ENCODE measurements around a stretch of chr17.

- PRO-cap: unidirectional peak, minus-strand start at chr17:77735742
Measured at GRCh38 chr17:77735631-77736472, 222.7 kb upstream of the TNRC6C start.

DNA sequence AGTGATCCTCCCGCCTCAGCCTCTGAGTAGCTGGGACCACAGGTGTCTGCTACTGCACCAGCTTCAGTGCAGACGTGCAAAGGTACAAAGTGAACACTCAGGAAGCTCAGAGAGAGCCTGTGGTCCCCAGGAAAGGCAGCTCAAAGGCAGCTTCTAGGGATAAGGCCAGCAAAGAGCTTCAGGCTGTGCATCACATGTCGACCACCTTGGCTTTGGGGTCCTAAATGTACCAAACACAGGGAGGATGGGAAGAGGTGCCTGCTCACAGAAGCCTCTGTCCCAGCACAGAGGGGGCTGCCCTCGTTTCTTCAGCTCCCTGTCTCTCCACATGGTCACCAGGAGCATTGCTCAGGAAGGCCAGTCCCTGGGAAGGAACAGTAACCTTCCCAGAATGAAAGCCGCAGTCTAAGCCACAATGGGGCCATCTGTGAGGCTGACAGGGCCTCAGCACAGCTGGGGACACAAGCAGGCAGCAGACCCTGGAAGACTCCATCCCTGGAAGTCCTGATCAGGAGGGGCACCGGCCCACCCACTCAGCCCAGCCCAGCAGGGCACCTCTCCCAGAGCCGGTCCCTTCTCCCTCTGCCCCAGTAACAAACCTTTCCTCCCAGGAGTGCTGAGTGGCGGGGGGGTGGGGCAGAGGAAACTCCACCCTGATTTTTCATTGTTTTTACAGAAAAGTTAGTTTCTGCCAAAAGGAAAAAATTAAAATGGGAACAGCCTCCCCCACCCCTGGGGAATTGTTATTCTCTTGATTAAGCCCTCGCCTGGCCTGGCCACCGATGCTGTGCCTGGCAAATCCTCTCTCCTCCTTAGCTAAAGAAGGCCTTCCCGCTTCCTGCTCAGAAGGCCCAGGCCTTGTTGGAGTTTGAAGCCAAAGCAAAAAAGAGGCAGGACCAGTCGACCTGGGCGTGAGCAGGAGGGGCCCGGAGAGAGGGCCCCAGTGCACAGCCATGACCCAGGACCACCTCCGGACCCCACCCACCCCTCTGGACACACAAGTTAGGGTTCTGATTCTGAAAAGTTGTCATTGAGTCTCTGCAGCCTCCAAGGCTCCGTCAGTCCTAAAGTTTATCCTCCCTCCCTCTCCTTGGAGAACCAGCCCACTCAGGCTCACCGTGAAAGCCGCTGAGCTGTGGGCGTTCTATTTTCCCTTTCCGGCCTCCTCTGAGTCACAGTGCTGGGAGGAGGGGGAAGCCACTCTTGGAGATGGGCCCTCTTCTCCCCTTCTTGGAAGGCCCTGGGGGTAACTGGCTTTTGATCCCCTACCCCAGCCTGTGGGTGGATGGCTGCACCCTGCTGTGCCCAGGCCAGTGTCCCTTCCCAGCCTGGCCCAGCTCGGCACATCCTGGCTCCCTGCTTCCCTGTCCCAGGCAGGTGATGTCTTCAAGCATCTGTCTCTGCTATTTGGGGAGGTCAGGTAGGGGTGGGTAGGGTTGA lies 128.5 kb upstream of the TNRC6C start:
- PRO-cap: bidirectional peak, plus-strand start at position 845 of the sequence, minus-strand start at position 584 of the sequence; unidirectional peak, minus-strand start at position 1,092 of the sequence

DNA sequence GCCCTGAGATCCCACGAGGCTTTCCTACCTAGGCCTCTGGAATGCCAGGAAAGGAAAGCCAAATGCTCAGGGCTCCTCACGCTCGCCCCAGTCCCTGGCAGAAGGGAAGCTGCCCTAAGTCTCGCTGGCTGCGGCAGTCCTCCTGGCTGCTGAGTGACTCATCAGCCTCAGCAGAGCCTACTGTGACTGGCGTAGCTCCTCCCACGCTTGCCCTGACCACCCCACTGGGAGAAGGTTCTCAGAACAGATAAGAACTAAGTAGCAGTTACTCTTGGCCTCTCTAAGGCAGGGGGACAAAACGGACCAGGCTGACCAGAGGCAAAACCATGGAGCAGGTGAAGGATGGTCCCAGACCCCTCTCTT lies 124.0 kb upstream of the TNRC6C start:
- PRO-cap: unidirectional peak, minus-strand start at position 155 of the sequence

- PRO-cap: bidirectional peak, plus-strand start at chr17:77887842, minus-strand start at chr17:77887749; bidirectional peak, plus-strand start at chr17:77888118, minus-strand start at chr17:77888048
Measured at GRCh38 chr17:77887361-77888332, 70.9 kb upstream of the TNRC6C start.

GRCh38 chr17:77974427-77974923 lies 16.0 kb downstream of the TNRC6C start:
- PRO-cap: no peak

DNA sequence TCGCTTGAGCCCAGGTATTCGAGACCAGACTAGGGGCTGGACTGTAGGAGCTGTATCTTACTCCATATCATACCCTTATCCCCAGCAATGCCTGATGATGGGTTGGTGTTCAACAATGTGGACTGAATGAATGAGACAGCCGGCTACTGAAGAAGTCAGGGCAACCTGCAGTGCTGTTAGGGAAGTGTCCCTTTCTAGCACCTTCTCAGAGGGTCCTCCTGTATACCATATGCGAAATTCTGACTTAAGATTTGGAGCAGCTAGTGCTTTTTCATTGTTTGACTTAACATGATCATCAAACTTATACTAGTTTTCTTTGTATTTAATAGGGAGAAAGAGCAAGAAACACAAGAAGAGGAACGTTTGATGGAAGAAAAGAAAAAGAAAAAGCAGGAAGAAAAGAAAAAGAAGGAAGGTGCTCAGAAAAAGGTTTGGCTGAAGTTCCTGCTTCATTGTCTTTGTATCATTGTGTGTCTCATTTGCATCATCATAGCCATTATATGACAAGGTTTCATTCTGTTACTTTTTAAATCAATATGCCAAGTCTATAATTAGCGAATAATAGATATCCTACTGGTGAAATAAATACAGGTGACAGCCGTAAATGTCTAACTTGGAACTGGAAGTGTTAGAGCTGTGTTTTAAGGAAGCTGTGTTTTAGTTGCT lies 45.5 kb downstream of the TNRC6C start:
- PRO-cap: no peak

DNA sequence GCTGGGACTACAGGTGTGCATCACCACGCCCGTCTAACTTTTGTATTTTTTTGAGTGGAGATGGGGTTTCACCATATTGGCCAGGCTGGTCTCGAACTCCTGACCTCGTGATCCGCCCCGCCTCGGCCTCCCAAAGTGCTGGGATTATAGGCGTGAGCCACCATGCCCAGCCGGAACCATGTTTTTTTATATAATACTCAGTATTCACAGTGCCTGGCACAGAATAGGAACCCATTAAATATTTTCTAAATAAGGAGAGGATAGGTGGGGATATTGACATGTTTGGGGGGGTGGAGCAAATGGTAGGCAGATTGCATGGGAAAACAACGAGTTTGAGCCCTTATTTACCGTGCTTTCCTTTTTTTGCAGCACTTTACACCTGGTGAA lies 59.7 kb downstream of the TNRC6C start:
- PRO-cap: no peak

- PRO-cap: no peak
Measured at GRCh38 chr17:78049644-78050649, 78.6 kb downstream of the TMC6 start.

DNA sequence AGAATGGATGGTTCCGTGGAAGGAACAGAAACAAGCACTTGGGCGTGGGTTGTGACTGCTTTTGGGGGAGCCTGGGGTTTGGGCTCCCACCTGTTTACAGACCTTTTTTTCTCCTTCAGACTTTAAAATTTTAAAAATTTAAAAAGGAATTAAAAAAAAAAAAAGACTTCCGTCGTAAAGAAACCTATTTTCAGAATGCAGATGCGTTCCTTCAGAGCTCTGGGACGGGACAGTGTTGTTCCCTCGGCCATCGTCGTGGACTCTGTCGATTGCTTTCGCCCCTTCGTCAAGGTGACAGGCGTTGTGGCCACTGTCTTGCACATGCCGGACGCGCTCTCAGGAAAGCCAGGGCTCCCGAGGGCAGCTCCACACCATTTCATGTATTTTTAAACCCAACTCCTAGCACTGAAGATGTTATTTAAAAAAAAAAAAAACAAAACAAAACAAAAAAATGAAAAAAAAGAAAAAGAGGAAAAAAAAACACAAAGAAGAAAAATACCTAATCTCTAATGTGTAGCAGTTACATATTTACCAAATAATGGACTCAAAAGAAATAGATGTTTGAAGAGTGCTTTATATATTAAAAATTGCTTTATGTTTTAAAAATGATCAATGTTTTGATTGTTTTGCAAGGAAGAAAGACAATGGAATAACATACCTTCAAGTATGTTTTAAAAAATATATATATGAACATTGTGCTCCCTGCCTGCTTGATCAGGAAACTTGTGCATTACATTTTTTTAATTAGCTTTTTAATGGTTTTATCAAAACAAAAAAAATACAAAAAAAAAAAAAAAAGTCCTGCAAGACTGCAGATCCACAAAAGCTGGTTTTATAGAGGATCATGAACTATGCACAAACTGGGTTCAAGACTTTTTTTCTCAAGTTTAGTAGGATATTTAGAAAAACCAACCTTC lies 22.2 kb downstream of the TMC6 start:
- PRO-cap: no peak

DNA sequence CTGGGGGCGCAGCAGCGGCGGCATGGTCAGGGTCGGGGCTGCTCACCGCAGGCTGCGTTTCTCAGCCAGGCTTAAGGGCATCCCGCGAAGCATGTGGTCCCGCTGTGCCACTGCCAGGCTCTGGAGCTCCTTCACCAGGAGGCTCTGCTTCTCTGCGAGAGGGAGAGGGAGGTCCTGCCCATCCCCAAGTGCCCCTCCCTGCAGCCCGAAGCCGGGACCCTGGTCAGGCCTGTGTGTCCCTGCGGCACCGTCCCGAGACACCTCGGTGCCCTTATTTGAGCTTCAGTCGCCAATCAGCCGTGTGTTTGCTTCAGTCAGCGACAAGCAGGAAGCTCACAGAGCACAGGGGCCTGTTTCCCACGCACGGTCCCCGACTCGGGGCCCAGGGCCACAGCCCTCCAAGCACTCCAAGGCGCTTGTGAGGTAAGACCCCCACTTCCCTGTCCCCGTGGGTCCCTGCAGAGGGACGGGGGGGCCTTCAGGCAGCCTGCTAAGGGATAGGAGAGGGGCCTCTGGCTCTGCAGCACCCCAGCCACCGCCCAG lies 3.4 kb downstream of the TMC6 start:
- PRO-cap: no peak

DNA sequence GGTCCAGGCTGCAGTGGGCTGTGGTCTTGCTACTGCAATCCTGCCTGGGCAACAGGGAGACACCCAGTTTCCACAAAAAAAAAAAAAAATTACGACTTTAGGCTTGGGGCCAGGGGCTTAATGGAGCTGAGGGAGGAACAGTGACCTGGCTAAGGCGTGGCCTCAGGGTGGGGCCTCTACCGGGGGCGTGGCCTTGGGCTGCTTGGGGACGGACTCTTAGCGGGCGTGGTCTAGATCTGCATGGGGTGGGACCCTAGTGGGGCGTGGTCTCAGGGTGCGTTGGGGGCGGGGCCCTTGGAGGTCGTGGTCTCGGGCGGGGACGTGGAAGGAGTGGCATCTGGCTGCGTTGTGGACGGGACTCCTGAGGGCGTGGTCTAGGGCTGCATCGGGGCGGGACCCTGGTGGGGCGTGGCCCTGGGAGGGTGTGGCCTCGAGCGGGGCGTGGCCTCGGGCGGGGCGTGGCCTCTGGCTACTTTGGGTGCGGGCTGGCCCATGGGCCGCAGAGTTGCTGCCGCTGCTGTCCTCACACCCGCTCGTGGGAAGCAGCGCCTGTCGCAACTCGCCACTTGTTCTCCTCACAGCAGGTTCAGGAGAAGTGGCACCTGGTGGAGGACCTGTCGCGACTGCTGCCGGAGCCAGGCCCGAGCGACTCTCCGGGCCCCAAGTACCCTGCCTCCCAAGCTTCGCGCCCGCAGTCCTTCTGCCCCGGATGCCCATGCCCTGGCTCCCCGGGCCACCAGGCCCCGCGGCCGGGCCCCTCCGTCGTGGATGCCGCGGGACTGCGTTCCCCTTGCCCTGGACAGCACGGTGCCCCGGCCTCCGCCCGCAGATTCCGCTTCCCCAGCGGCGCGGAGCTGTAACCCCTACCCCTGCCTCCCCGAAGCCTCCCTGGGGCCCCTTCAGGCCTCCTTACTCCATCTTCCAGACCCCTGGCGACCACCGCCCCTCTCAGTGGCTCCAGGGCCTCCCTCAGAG lies 5.6 kb upstream of the C17orf99 start:
- PRO-cap: unidirectional peak, plus-strand start at position 502 of the sequence

- PRO-cap: no peak
Measured at GRCh38 chr17:78141757-78142887, 4.1 kb upstream of the C17orf99 start.

GRCh38 chr17:78147210-78148096 lies 1.3 kb downstream of the C17orf99 start:
- PRO-cap: no peak

- PRO-cap: no peak
Measured at GRCh38 chr17:78166472-78166793, 1.9 kb upstream of the SYNGR2 start.

- PRO-cap: no peak
Measured at GRCh38 chr17:78170706-78171189, 2.4 kb downstream of the SYNGR2 start.

DNA sequence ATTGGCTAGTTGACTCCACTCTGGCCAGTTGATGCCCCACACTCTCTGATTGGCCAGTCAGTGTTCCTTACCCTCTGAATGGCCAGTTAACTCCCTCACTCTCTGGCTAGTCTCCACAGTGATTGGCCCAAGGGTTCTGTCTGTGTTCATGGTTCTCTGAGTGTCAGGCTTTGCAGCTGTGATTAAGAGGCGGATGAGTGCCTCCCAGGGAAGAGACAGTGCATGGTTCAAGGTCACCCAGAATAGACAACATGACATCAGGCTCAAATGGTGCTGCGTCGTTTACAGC lies 10.1 kb downstream of the TMEM235 start:
- PRO-cap: no peak

DNA sequence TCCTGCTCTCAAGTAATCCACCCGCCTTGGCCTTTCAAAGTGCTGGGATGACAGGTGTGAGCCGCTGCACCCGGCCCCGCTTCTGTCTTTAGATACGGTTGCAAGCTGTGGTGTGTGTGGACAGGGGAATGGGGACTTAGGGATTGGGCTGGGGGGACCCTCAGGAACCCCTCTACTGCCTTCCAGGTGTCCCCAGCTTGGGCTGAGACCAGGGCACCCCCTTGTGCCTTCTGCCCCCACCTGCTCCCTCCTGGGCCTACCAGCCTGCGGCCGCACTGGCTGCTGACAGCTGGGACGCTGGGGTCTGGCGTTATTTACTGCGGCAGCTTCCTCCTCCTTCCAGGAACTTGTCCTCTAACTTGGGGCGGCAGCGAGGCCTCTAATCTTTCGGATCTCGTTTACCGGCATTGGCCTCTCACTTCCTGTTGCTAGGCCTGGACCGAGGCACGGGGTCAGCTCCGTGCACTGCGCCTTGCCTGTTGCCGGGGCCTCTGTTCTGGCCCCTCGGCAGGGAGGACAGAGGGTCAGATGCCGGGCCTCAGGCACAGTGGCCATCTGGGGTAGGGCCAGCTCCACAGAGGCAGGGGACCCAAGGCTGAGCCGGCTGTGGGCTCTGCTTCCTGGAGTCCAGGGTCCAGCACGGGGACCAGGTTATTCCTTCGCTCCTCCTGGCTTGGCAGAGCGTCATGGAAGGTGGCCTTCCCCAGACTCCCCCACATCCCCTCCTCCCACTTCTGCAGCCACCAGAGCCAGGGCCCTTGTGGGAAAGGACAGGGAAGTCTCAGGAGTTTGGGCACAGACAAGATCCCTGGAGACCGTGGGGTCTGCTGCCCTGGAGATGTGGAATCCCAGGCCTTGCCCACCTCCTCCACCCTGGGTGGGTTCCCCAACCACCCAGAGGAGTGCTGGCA lies 31.8 kb downstream of the TMEM235 start:
- PRO-cap: no peak

- PRO-cap: no peak
Measured at GRCh38 chr17:78271415-78272509, 40.3 kb downstream of the TMEM235 start.

DNA sequence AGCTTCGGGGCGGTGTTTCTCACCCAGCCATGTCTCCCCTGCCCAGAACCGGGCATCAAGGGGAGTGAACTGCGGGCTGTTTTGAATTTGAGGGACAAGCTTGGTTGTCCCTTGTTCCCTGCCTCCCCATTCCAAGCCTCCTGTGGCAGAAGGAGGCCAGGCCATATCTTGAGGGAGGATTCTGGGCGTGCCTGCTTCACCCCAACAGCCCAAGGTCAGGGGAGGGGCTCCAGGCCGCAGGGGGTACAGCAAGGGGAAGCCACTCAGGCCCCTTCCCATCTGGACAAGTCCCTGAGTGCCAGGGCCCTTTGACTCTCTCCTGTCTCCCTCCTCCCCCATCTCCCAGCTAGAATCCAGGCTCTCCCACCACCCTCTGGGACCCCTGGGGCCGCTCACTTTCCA lies 43.5 kb downstream of the SOCS3 start:
- PRO-cap: no peak

DNA sequence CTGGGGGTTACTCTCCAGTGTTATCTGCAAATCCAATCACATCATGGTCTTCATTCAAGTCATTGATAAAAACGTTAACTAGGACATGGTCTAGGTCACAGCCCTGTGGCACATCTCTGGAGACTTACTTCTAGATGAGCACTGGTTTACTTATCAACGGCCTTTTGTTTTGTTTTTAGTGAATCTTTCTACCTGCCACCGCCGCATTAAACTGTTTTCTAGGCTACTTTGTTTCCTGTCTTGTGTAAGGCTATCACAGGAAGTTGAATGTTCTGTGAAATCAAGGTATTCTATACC lies 27.0 kb downstream of the SOCS3 start:
- PRO-cap: no peak

All from tibial artery (tissue), 1 donor.